ENCODE measurements around the genes CCDC117 and RHBDD3.

DNA sequence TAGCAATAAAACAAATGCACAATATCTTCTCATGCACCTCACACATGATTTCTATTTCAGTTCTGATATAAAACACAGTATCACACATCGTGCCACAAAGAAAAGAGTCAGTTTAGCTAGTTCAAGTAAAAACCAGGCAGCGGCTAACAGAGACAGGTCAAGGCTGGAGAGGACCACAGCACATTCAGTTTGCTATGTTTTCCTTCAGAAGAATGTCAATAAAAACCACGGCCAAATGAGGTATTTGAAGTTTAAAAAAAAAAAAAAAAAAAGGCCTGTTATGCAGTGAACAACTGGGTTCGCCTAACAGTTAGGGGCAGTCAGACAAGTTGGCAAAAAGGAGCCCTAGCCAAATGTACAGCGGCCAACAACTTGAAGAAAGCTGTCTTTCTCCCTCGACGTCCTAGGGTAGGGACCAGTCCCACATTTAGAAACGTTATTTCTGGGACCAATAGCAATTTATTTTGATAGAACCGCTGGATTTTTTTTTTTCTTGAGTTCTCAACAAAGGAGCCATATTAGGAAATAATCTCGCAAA is 237.9 kb downstream of the TTC28 start:
- PRO-cap = no peak

DNA sequence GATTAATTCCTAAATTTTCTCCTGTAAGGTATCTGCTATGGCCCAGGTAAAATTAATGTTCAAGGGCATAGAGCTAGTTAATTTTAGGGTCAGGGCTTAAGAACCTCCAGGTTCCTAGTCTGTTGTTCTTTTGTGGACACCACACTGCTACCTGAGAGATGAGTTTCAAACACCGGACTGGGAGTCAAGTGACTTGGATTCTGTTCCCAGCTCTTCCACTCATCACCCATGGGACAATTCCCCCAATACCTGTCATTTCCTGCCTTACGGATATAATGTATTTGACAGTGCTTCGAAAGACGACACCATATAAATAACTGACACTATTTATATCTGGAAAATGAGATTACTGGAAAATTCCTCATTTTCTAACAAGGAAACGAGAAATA is 8.5 kb downstream of the HSCB start:
- PRO-cap = no peak

DNA sequence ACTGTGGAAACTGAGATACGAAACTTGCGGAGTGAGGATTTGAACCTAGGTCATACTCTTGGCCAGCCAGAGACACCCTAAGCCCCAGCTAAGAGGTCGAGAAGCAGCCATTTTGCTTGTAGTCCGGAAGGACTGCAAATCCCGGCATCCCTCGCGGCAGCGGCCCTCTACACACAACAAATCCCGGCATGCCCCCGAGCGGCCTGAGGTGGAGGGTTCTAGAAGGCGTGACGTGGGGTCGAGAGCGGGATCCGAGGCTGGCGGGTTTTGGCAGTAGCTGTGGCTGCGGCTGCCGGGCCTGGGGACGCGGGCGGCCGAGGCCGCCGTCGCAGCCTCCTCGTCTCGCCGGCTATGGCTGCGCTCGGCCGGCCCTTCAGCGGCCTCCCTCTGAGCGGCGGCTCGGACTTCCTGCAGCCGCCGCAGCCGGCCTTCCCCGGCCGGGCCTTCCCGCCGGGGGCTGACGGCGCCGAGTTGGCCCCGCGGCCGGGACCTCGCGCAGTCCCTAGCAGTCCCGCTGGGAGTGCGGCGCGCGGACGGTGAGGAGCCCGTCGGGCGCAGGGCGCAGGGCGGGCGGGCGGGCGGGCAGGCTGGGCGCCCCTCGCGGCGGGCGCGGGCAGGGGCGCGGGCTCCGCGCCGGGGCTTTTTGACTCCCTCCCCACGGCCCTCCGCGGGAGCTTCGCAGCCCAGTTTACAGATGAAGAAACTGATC is at the start of gene CCDC117:
Gene CCDC117 (plus strand): TSS at position 197 of the 709 bp plus-strand sequence.
- PRO-cap = unidirectional peak, plus-strand start at position 196 of the sequence

DNA sequence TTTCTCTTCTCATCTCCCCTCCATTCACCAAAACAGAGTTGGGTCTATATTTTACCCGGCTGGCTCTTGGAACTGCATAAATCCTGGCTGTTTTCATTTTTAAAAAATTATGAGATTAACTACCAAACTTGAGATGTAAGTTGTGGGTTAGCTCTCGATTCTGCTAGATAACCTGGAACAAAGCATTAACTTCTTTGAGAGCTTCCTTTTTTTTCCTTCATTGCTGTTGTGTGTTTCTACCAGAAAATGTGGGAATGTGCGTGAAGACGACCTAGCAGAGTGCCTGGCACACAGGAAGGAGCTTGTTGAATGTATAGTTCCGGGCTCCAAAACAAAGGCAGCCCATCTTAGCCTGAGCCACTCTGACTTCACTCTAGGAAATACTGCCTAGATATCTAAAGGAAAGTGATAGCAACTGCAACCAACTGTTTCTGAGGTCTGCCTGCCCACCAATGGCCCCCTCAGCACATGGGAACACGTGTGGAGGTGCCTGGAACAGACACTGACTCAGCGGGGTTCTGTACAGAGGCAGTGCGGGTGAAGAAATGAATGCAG is 42.5 kb downstream of the CCDC117 start:
- PRO-cap = no peak

DNA sequence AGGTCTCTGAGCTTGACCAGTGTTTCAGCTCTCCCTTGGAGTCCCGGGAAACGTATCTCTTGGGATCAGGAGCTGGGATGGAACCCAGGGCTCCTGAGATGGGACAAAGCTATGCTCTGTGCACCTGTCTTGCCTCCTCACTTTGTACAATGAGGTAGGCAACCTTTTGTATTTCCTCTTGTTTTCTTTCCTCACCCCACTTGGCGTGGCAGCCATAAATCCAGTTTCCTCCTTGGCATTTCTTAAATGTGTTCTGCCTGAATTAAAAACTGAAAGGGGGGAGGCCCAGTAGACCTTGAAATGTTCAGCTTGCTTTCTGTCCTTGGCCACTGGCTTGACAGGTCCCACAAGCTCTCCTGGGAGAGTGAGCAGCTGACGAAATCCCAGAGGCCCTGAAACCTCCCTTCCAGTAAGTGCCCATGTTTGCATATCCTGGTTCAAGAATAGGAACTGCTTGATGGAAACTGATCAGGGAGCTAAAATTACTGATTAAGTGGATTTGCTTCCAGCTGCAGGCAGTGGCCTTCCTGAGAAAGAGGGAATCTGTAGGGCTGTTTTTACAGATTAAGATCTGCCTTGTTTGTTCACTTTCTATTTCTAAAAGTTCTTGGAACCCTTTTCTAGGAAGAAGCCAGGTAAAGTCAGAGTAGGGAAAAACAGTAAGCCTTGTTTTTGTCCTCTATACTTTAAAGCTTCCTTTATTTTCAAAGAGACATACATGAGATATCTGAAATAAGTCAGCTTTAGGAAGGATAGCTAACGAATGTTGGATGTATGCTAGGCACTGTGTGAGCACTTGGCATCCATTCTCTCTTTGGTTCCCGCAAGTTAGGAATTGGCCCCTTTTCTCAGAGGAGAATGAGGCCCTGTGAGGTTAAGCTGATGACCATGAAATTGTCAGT is 46.1 kb downstream of the CCDC117 start:
- PRO-cap = no peak

DNA sequence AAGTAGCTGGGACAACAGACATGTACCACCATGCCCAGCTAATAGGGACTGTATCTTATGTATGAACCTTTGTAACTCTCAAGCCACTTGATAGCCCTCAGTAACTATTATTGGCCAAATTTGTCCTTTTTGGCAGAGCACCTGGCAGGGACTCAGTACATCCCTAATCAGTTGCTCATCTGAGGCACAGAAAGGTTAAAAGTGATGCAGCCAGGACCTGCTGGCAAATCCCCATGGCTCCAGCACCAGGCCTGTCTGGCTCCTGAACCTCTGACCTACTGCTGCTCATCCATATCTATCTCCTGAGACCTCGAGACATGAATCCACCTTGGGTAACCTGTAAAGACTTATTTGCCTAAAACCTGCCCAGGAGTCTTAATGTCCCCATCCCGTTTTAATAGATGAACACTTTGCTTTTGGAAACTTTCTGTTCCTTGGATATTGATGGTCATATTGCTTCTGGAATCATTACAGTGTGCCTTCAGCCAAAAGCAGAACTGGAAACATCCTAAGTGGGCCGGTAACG is 49.1 kb downstream of the CCDC117 start:
- PRO-cap = no peak

DNA sequence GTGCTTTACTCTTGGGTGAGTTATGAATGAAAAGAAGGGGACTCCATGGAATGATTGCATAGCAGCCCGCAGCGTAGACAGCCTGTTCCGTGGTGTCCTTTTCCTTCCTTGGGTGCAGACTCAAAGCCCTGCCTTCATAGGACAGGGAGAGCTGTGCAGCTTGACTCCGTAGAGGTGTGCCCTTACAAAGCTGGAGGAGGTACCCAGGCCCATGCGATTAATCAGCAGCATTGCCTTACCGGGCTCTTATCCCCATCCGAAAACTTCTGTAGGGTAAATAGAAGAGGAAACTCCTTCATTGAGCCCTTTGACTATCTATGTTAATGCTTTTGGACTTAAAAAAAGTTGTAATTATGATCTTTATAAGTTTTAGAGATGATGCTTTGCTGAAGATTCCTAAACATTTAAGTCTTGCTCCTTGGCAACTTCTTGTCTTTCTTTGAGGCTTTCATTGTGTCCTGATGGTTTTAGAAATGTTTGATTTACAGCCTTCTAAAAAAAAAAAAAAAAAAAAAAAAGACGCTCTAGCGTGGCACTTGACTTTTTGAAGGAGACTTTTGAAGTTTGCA is 1.8 kb downstream of the ZNRF3 start:
- PRO-cap = no peak

GRCh38 chr22:28992513-28993111 is 69.0 kb downstream of the C22orf31 start:
- PRO-cap = no peak

DNA sequence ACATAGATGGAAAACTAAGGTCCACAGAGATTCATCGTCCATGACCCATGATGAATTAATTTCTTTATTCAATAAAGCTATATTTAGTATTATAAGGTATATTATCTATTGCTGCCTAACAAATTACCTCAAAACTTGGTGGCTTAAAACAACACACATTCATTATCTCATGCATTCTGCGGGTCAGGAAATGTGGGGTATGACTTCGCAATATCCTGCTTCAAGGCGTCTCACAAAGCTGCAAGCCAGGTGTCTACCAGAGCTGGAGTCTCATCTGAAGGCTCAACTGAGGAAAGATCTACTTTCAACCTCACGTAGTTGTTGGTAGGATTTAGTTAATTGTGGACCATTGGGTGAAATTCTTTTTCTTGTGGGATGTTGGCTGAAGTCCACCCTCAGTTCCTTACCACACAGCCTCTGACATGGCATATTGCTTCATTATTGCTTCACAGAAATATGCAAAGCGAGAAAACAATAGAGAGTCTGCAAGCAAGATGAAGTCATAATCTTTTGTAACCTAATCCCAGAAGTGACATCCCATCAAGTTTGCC is 45.0 kb downstream of the KREMEN1 start:
- PRO-cap = no peak

- PRO-cap = no peak
These were observed 51.2 kb upstream of the EMID1 start for GRCh38 chr22:29154361-29154947.

DNA sequence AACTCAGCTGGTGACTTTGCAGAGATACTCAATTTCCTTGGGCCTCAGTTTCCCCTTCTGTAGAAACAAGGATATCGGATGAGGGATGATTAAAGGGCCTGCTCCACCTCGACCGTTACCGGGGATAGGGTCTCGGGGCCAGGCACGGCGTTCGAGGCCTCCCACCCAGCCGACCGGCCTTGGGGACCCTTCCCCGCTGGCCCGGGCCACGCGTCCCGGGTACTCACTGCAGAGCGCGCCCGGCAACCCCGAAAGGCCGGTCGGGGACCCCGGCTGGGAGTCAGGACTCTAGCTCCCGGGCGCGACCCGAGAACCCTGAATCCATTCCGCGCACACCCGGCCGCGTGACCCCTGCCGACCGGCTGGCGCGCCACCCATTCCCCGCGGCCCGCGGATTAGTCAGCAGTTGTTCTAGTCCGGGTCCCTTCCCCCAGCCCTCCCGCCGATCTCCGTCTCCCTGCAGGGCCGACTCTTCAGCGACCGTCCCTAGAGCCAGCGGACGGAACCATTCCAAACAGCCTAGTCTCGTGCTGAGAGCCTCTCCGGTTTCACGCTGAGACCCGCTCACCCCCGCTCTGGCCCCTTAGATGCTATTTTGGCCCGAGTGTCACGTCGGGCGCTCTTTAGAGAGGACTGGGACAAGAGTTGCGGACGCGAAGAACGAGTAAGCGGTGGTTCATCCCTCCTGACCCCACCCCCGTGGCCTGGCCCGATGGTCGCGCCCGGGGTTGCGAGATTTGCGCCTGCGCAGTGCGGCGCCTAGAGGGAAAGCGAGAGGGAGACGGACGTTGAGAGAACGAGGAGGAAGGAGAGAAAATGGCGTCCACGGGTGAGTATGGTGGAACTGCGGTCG is at the start of gene RHBDD3:
Gene RHBDD3 (minus strand): TSS at position 461 of the 853 bp plus-strand sequence.
- PRO-cap = bidirectional peak, plus-strand start at position 747 of the sequence, minus-strand start at position 447 of the sequence

DNA sequence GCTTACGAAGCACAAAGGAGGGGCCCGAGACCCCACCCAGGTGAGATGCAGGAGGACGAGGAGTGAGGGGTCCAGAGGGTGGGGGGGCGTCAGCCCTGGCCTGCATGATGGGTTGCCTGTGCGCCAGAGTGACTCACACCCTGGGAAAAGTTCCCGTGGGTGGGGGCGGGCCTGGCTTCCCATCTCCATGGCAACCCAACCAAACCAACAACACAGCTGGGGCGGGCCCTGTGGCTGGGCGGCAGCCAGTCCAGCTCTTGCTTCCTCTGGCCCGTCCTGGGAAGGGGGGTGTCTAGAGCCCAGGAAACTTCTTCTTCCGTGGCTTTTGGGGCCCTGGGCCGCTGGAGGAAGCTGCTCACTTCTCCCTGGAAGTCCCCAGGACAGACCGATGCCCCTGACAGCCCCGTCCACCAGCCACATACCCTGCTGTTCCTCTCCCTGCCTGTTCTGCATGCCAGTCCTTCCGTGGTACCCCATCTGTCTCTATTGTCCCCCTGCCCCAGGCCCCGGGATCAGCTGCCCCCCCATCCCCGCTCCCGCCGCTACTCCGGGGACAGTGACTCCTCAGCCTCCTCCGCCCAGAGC is 4.4 kb downstream of the RASL10A start:
- PRO-cap = no peak

GRCh38 chr22:29311544-29312131 is 3.9 kb downstream of the RASL10A start:
- PRO-cap = no peak

GRCh38 chr22:29579963-29580187 is 1.0 kb downstream of the NIPSNAP1 start:
- PRO-cap = no peak

DNA sequence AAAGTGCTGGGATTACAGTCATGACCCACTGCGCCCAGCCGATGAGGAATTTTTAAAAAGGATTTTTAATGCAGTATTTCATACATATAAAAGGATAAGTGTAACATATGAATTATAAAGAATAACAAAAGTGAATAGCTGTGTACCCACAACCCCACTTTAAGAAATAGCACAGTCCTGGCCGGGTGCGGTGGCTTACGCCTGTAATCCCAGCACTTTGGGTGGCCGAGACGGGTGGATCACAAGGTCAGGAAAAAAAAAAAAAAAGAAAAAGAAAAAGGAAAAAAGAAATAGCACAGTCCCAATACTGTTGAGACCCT is 54.3 kb upstream of the CABP7 start:
- PRO-cap = no peak

DNA sequence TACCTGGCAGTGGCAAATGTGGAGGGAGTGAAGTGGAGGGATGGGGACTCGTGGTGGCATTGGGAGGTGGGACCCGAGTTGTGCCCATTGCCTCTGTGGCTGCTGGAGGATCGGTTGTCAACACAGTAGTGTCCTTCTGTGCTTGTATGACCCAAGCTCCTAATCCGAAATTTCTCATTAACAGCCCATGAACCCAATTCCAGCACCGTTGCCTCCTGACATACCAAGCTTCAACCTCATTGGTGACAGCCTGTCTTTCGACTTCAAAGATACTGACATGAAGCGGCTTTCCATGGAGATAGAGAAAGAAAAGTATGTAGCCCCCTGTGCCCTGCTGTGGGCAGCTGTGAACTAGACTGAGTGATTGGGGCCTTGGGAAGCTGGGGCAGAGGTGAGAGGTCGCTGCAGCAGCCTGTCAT is 41.8 kb upstream of the CABP7 start:
- PRO-cap = no peak

DNA sequence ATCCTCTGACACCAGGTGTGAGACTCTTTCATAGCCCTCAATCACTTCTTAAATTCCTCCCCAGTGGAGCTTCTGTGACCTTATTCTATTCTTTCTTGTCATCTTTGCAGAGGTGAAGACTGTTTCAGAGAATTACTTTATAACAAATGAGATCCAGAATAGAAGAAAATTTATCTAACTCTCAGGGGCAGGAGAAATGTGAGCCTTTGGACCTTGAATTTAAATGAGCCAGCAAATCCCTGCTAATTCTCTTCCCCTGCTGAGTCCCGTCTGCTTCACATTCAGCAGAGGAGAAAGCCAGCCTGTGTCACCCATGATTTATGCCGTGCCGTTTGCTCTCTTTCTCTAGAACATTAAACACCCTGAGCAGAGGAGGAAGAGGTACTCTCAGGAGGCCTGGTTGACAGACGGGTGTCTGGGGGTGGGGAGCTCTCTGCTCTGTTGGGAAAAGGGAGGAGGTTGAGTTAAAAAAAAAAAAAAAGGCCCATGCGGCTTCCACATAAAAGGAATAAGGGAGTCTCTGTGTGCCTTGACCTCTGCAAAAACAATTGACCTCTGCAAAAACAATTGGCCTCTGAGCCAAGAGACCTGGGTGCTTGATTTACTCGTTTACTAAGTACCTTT is 11.3 kb upstream of the MTMR3 start:
- PRO-cap = no peak

DNA sequence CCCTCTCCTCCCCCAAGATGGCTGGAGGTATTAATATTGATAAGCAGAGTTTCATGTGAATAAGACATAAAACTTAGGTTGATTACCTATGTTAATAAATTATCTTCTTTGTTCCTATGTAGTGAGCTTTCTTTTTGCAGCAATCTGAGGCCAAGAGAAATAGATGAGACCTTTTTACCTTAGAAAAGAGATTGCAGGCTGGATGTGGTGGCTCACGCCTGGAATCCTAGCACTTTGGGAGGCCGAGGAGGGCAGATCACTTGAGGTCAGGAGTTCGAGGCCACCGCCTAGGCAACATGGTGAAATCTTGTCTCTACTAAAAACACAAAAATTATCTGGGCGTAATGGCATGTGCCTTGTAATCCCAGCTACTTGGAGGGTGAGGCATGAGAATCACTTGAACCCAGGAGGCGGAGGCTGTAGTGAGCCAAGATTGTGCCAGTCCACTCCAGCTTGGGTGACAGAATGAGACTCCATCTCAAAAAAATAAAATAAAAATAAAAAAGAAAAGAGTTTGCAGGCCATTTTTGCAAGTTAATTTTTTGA is 19.8 kb downstream of the MTMR3 start:
- PRO-cap = no peak

- PRO-cap = no peak
These were observed 62.5 kb downstream of the MTMR3 start for GRCh38 chr22:29945397-29945947.

- PRO-cap = no peak
These were observed 29.9 kb downstream of the LIF start for GRCh38 chr22:30216455-30217212.

Data from LUHMES (cell line).